ENCODE results near the genes KLHL22, RIMBP3B, CCDC116 and YPEL1.

DNA sequence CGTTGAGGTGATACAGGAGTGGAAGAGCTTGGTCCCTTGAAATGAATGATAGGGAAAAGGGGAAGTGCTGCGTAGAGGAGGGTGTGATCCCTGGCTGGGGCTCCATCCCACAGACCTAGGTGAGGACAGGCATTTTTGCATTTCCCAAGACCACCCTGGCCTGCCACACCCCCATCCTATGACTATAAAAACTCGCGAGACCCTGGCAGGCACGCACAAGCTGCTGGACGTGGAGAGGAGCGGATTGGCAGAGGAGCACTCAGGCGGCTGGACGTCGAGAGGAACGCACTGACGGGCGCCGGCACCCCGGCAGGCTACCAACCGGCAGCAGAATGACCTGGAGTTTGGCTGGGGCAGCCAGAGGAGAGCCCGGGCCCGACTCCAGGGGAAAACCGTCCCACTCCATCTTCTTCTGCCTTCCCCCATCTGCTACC, 32.6 kb downstream of the RTN4R start:
- PRO-cap = no peak

GRCh38 chr22:20495689-20496298, at the start of gene KLHL22:
Gene KLHL22, minus strand, starts transcription at chr22:20495795.
- PRO-cap = bidirectional peak, plus-strand start at chr22:20496019, minus-strand start at chr22:20495871

GRCh38 chr22:20553716-20554441, 46.5 kb downstream of the MED15 start:
- PRO-cap = no peak

DNA sequence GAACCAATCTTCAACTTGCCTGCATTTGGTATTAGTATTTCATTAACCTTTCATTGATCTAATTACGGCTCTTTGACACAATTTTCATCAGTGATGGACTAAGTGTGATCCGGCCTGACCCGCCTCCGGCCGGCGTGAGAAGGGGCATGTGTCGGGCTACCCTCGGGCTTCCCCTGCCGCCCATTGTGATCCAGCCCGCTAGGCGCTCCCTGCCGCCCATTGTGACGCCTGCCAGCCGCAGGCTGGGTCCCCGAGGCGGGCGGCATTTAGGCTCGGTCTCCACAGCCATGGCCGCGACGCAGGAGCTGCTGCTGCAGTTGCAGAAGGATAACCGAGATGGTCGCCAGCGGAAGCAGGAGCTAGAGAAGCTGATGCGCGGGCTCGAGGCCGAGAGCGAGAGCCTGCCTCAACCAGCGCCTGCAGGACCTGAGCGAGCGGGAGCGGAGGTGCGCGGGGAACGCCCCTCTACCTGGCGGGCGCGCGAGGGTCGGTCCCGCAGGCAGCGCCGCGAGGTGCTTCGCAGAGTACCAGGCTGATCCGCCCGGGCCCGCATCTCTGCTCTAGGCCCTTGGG, 72.0 kb upstream of the SERPIND1 start:
- PRO-cap = no peak

- PRO-cap = no peak
These were observed 24.9 kb downstream of the SERPIND1 start for GRCh38 chr22:20798391-20799541.

GRCh38 chr22:20799542-20800015, 25.7 kb downstream of the SERPIND1 start:
- PRO-cap = no peak

GRCh38 chr22:20812920-20813749, 39.2 kb downstream of the SERPIND1 start:
- PRO-cap = no peak

- PRO-cap = no peak
These were observed 11.4 kb downstream of the SNAP29 start for GRCh38 chr22:20869962-20870951.

DNA sequence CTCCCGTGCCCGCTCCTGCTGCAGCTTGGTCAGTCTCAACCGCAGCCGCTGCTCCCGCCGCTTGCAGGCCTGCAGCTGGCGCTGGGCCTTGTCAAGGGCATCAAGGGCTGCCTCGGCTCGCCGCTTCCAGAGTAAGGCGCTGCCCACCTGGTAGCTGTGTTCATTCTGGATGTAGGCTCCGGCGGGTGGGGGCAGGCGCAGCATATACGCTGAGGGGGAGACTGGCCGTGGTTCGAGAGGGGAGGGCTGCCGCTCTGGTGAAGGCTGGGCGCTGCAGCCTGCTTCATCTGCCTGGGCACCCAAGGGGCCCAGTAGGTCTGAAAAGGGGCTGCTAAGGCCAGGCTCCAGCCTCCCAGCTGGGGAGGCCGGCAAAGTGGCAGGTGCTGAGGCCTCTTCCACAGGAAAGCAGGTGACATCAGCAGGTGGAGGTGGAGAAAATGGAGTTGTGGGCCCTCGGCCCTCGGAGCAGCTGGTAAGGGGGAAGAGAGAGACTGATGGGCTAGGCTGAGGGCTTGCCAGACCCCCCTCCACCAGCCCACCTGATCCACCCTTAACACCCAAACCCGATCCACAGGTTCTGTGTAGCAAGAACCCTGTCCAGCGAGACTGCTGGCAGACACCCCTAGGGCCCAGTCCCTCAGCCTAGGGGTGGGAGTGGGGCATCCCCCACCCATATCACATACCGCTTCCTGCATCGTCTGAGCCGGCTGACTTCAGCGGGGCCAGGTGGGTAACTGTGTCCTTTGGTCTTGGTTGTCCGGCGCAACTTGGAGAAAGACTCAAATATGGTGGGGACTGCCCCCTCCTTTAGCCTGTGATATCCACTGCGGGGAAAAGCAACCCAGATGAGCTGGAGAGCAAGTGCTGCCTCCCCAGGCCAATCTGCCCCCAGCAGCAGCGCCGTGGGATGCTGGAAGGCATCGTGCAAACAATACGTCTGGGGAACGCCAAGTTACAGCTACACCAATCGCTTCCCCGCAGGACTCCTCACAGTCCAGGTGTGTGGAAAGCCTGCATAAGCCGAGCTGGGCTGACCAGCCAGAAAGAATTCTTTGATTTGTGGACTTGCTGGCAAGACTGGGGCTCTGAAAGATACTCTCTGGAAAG, 1.6 kb downstream of the THAP7 start:
- PRO-cap = no peak

GRCh38 chr22:21383592-21383917, at the start of gene RIMBP3B:
Gene RIMBP3B, plus strand, starts transcription at chr22:21383751.
- PRO-cap = no peak

DNA sequence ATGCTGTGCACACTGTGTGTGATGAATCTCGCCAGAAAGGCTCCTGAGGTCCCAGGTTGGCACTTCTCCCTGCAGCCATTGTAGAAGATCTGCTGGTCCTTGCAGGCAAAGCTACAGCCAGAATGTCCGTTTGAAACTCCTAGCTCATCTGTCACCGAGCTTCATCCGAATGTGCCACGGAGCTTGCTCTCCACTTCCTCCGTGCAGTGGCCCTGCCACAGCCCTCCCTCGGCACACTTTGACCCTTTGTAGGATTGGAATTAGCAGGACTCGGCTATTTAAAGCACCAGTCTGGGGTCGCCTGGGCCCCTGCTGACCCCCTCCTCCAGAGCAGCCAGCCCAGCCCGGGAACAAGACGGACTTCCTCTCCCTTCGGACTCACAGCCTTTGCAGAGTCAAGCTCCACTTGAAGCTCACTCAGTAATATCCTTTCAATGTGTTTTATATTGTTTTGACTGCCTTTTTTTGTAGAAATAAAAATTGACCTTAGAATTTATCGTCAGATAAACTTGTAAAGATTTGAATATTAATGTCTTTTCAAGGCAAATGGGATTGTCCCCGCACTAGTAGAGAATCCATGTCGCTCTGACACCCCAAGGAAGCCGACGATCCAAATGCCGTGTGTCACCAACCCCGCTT, 7.3 kb downstream of the YDJC start:
- PRO-cap = no peak

DNA sequence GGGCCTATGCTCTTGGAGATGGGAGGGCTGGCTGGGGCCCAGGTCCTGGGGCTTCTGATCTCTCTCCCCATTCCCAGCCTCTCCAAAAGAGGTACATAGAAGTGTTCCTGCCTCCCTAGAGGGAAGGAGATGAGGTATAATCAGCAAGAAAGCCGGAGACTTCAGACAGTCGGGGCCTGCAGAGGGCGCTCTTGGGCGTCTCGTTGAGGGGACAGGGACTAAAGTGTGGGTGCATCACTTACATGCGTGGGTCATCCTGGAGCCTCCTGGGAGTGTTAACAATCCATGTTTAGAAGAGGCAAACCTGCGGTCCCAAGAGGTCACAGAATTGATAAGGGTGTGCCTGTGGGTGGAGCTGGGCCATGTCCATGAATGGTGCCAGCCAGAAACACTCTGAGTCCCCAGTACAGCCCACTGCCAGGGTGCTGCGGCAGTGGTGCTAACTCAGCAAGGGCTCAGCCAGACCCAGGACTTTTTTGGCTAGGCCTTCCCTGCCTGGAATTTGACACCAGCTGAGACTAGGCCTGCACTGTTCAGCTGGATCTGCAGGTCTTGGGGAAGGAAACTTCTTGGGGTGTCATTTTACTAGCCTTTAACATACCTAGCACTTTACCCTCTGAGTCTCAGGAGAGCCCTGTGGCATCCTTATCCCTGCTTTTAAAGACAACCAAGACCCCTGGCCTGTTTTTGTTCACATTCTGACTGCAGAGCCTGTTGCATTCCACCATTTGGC, 5.6 kb downstream of the YDJC start:
- PRO-cap = no peak

DNA sequence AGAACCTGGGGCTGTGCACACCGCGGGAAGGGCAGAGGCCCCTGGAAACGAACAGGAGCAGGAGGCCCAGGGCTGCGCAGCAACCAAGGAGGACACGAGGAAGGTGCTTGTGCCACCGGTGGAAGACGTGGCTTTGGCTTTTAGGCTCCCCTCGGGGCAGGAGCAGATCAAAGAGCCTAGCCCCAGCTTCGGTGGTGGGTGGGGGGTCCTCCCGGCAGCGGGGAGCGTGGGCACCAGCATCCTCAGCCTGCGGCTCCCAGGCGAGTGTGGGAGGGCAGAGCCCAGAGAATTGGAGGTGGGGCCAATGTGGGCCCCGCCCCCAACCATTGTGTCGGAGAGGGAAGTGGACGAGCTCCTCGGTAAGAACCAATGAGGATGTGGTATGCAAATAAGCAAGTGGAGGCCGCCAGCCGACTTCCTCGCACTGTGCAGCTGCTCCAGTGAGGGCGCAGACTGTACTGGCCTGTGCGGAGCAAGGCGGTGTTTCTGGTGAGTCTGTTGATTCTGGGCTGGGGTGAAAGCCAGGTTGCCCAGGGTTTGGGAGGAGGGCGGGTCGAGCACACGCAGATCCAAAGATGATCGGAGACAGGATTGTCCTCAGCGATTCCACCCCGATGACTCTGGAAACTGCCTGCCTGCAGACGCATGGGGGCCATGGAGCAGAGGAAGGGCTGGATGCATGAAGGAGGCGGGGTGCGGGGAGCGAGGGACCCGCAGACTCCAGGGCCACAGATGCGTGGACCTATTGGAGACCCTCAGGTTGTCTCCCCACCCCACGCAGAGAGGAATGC, at the start of gene CCDC116:
TSS of gene CCDC116 (plus strand) at position 422 of the 791 bp plus-strand sequence.
- PRO-cap = no peak

DNA sequence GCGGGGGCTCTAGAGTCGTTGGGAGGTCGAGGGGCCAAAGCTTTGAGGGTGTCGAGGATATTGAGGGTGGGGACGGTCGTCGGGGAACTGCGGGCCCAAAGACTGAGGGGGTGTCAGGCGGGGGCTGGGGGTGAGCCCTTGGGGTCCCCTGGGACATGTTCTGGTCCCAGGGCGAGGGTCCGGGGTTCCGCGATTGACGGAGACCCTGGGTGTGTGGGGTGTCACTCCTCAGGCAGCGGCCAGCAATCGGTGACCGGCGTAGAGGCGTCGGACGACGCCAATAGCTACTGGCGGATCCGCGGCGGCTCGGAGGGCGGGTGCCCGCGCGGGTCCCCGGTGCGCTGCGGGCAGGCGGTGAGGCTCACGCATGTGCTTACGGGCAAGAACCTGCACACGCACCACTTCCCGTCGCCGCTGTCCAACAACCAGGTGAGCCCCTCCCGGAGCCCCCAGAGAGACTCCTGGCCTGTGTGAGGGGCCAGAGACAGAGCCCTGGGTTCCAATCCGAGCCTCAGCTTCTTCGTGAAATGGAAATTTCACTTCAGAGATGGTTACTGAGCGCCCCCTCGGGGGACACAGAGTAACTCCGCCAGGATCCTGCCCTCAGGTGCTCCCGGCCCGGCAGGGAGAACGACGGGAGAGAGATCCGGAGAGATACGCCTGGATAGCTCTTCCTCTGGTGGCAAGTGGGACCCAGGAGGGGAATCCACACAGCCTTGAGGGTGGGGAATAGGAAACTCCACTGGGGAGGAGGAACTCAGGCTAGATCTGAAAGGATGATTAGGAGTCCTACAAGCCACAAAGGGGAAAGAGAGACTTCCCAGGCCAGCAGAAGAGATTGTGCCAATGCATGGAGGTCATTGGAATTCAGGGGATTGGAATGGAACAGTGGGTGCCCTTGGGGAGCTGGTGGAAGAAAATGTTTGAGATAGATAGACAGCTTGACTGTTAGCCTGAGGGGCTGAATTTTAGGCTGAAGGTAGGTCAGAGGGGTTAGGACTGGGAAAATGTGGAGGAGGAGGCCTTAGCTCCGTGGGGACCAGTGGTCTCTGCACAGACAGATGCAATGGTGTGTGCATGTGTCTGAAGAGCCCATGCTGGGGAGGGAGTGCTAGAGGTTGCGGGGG, 891 bp downstream of the SDF2L1 start:
- PRO-cap = no peak

GRCh38 chr22:21734648-21734912, 1.0 kb downstream of the YPEL1 start:
- PRO-cap = no peak

- PRO-cap = bidirectional peak, plus-strand start at chr22:21736164, minus-strand start at chr22:21735793
These were observed at the start of gene YPEL1 for GRCh38 chr22:21735276-21736426. Gene YPEL1, minus strand, starts transcription at chr22:21735794.

- PRO-cap = no peak
These were observed 20.9 kb upstream of the YPEL1 start for GRCh38 chr22:21756462-21757023.

GRCh38 chr22:21766658-21767563, 31.3 kb upstream of the YPEL1 start:
- PRO-cap = no peak

DNA sequence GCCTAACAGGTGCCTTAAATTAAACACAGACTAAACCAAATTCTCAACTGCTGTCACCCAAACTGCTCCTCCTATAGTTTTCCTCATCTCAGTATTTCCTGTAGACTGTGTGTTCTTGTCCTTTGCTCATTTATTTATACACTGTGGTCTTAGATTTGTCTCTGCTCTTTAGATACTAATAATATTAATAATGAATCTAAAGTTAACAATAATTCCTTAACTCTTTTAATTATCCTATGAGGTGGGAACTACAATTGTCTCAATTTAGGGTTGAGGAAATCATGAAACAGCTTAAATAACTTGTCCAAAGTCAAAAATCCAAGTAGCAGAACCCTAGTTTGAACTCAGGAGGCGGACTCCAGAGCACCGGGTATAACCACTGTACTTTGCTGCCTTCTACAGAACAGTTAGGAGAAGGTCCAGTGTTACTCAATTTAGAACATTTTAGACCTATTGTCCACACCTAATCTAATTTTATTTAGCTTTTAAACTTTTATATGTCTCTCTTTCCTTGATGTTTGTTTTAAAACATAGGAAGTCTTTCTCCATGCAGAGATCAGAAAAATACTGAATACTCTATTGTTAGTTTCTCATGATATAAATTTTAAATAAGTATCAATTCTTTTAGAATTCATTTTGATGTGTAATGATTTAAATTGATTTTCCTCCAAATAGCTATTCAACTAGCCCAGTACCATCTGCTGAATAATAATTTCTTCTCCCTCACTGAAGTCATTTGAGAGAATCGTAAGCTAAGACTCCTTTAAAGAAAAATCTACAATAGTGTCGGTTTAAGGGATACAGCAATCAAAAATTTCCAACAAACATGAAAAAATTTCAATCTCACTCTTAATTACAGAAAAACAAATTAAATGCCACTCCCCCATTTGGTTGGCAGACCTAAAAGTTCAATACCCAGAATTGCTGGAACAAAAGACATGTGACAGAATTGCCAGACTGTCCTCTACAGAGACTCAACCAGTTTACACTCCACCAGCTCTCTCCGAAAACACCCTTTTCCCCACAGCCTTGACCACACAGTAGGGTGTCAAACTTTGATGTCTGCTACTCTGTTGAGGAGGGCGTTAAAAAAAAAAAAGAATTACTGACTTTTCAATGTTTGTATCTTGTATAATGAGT, 44.2 kb upstream of the YPEL1 start:
- PRO-cap = no peak

- PRO-cap = no peak
These were observed 64.3 kb downstream of the MAPK1 start for GRCh38 chr22:21803026-21803625.

All from vermiform appendix (tissue), 1 donor.